Breast epithelium (tissue), 2 donors: ENCODE data around the genes HIRA, C22orf39, CDC45, TBX1 and GNB1L.

GRCh38 chr22:19178900-19179788 lies 608 bp upstream of the SLC25A1 start:
- PRO-cap, result bidirectional peak, plus-strand start at chr22:19179024, minus-strand start at chr22:19178736
- RAMPAGE, long total RNA, 2 experiments, result no peak in any of the 2 experiments

- PRO-cap, result no peak
- RAMPAGE, long total RNA, 2 experiments, result no peak in any of the 2 experiments
These were observed 32.1 kb downstream of the CLTCL1 start for GRCh38 chr22:19259409-19259920.

DNA sequence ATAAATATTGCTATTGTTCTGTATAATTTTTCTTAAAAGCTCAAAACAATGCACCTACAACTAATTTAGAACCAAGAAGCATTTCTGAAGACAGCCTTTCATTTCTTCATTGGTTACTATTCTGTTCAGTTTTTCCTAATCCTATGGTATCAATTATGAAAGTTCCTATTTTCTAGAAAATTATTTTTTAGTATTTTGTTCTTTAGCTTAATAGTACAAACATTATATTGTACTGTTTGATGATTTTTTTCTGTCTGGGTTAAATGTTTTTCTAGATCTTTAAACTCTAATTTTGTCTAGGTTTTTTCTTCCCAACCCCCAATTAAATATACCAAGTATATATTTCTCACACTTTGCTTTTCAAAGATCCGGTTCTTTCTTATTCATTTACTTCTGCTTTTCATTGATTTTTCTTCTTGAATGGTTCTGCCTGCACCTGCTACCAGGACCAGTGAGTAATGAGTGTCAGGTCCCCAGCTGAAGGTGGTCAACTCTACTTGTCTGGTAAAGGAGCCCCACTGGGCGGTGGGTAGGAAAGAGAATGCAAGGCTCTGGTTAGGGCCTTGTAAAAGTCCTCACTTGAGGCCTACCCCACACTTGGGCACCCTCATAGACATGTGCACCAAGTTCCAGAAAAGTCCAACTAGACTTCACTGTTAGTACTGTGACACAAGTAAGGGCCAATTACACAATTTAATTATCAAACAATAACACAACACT lies 27.6 kb downstream of the HIRA start:
- PRO-cap, result no peak
- RAMPAGE, long total RNA, 2 experiments, result no peak in any of the 2 experiments

GRCh38 chr22:19431563-19432632 lies at the start of gene HIRA:
HIRA (minus strand) TSS chr22:19431733.
- PRO-cap, result bidirectional peak, plus-strand start at chr22:19431857, minus-strand start at chr22:19431745; bidirectional peak, plus-strand start at chr22:19432549, minus-strand start at chr22:19432402
- RAMPAGE, long total RNA, 2 experiments, result start-site peak on the plus strand in 1 of 2 experiments, at chr22:19432534-19432548 at its widest, 250 reads per replicate

DNA sequence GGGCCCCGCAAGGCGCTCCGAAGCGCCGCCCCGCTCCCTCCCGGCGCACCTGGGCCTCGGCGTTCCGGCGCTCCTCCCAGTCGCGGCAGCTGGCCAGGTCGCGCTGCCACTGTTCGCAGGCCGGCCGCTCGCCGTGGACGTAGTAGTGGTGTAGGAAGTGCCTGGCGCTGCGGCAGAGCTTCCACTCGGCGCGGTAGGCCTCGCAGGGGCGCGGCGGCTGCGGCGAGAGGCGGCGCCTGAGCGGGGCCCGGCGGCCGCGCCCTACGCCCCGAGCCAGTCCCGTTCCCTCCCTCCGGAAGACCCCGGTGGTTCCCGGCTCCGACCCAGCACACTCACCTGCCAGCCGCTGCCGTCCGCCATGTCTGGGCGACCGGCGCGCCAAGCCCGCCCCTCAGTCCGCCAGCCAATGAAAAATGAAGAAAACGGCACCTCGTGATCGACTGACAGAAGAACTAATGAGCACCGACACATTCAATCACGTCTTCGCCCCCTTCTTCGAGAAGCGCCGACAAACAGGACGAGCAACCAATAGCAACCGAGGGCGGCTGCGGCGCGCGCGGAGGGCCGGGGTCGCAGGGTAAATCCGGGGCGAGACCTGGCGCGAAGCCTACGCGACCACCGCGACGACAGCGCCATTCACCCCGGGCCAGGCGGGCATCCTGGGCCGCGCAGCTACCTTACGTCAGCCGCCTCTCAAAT lies at the start of gene C22orf39:
TSS of gene C22orf39 (minus strand) at position 383 of the 699 bp plus-strand sequence.
- PRO-cap, result bidirectional peak, plus-strand start at position 528 of the sequence, minus-strand start at position 393 of the sequence
- RAMPAGE, long total RNA, 2 experiments, result start-site peak on the minus strand in 1 of 2 experiments, centred at positions 163 to 372 of the sequence, 14 to 159 reads per replicate

- PRO-cap, result no peak
- RAMPAGE, long total RNA, 2 experiments, result no peak in any of the 2 experiments
These were observed 827 bp downstream of the UFD1 start for GRCh38 chr22:19477985-19478746.

GRCh38 chr22:19479534-19480712 lies at the start of gene CDC45:
CDC45 (plus strand) TSS chr22:19479920.
- PRO-cap, result no peak
- RAMPAGE, long total RNA, 2 experiments, result no peak in any of the 2 experiments

- PRO-cap, result no peak
- RAMPAGE, long total RNA, 2 experiments, result no peak in any of the 2 experiments
These were observed 4.2 kb downstream of the CLDN5 start for GRCh38 chr22:19519625-19520710.

- PRO-cap, result no peak
- RAMPAGE, long total RNA, 2 experiments, result no peak in any of the 2 experiments
These were observed 74.1 kb upstream of the CLDN5 start for GRCh38 chr22:19598067-19598975.

GRCh38 chr22:19604827-19605221 lies 80.6 kb upstream of the CLDN5 start:
- PRO-cap, result no peak
- RAMPAGE, long total RNA, 2 experiments, result no peak in any of the 2 experiments

DNA sequence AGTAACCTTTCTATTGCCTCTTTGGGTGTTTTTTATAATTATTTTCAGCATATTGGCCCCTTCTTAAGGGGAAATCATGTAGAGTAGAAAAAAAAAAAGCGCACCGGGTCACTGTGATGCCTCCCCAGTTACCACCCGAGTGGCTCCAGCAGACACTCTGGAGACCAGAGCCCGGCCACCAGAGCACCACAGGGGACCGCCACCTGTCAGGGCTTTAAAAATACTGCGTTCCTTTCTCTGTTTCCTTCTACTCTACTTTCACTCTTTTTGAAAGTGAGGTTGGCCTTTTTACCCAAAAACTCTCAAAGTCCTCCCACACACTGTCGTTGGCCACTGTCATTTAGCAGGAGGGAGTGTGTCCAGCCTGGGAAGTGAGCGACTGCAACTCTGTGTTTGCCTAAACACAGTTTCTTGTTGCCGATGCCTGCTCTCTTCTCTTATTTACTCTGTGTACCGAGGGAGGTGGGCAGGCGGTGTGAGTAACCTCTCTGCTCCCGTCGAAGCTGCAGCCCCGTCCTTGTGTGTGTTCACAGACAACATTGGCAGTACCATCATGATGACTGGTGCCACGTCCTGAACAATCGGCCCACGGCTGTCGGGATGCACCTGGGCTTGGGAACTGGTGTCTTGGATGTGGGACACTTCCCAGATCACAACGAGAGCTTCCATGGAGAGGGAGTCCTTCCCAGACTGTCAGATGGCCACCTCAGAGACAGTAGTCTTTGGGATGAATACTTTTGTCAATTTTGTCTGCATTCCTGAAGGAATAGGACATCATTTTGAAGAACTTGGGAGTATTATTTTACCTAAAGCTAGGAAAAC lies 90.9 kb upstream of the CLDN5 start:
- PRO-cap, result no peak
- RAMPAGE, long total RNA, 2 experiments, result no peak in any of the 2 experiments

DNA sequence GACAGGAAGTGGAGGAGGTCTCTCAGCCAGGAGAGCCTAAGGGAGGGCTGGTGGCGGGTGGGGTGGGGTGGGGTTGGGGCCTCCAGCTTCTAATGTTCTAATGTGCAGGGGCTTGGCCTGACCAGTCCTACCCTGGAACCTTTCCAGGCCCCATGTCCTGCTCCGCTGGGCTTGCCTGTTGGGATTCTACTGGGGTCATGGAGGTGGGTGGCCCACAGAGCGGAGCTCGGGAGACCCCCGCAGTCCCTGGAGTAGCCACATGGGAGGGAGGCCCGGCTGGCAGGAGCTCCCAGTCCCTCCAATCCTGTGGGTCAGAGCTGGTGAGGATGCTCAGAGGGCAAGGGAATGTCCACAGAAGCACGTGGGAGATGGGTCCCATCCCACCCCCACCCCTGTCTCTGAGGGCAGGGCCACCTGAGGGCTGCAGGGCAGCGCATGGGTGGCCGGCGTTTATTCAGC lies 2.9 kb downstream of the SEPTIN5 start:
- PRO-cap, result no peak
- RAMPAGE, long total RNA, 2 experiments, result no peak in any of the 2 experiments

DNA sequence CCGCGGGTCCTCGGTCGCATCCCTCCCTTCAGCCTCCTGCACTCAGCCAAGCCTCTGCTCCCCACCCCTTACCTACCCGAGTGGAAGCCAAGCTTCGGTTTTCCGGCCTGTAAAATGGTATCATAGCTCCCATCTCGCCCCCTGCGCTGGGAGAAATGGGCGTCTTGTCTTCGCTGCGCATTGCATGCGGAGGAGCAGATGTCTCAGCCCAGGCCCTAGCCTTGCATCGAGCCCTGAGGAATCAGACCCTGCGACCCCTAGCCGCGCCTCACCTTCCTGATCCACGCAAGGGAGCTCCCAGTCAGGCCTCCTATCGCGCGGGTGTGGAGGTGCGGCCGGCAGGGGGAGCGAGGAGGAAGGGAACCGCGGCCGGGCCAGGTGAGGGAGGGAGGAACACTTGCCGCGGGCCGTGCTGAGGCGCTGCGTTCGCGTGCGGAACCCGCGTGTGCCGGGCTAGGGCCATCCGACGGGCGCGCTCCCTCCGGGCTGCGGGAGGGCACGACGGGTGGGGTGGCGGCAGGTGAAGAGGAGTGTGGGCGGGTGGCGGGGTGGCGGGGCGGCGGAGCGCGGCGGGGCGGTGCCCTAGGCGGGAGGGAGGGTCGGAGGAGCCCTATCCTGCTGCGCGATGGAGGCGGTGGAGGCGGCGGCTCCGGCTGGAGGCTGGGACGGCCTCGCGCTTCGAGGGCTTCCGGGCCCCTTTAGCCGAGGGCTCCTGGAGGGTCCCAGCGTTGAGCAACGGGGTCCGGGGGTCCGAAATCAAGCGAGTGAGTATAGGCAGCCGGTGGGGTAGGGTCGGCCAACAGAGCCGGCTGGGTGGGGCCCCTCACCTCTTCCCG lies 4.0 kb upstream of the TBX1 start:
- PRO-cap, result no peak
- RAMPAGE, long total RNA, 2 experiments, result no peak in any of the 2 experiments

DNA sequence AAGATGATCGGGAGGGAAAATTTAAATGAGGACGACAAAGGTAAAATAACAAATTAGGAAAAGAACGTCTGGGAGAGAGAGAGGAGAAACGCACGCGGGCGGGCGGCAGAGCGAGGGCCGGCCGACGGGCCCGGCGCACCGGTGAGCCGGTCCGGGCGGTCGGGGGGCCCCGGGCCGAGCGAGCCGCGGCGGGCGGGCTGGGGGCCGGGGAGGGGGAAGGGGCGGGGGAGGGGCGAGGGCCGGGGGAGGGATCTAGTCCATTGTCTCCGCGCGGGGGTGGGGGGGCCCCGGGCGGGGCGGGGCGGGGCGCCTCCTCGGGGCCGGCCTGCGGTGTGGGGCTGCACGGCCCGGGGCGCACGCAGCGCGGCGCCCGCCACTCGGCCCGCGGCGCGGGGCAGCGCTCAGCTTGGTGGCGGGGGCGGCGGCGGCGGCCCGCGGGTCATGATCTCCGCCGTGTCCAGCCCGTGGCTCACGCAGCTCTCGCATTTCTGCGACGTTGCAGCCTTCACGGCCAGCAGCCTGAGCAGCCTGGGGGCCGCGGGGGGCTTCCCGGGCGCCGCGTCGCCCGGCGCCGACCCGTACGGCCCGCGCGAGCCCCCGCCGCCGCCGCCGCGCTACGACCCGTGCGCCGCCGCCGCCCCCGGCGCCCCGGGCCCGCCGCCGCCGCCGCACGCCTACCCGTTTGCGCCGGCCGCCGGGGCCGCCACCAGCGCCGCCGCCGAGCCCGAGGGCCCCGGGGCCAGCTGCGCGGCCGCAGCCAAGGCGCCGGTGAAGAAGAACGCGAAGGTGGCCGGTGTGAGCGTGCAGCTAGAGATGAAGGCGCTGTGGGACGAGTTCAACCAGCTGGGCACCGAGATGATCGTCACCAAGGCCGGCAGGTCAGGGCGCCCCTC lies at the start of gene TBX1:
TSS of gene TBX1 (plus strand) at position 376 of the 893 bp plus-strand sequence.
- PRO-cap, result unidirectional peak, plus-strand start at position 385 of the sequence
- RAMPAGE, long total RNA, 2 experiments, result no peak in any of the 2 experiments

- PRO-cap, result bidirectional peak, plus-strand start at chr22:19855033, minus-strand start at chr22:19854825
- RAMPAGE, long total RNA, 2 experiments, result start-site peak on the minus strand in 1 of 2 experiments, at chr22:19854811-19854828 at its widest, 91 reads per replicate
These were observed at the start of gene GNB1L for GRCh38 chr22:19854730-19855721. GNB1L (minus strand) TSS chr22:19854874.

- PRO-cap, result no peak
- RAMPAGE, long total RNA, 2 experiments, result no peak in any of the 2 experiments
These were observed 481 bp upstream of the COMT start for GRCh38 chr22:19940974-19941608.

DNA sequence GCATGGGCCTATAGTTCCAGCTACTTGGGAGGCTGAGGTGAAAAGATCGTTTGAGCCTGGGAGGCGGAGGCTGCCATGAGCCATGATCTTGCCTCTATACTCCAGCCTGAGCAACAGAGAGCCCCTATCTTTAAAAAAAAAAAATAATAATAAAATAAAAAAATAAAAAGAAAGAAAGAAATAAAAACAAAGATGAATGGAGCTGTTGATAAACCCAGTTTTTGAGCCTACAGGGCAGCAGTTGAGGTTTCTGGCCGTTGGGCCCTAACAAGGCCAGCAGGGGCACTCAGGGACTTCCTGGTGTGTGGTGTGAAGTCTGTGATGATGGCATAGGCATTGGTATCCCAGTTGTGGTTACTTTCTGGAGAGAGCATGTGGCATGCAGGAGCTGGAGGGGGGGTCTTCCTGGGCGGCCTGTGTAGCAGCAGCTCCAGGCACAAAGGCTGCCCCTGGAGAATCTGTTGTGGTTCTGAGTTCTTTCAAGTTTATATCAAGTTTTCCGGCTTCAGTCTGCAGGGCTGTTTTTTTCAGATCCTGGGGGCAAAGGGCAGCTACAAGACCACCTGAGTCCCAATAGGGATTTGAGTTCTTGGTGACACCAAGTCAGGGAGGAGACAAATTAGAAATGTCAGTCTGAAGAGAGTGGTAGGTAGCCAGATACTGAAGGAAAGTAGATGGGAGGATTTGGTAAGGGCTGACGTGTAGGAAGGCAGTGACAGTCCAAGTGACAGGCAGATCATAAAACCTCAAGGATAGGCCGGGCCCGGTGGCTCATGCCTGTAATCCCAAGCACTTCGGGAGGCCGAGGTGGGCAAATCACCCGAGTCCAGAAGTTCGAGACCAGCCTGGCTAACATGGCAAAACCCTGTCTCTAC lies 2.1 kb upstream of the TXNRD2 start:
- PRO-cap, result no peak
- RAMPAGE, long total RNA, 2 experiments, result no peak in any of the 2 experiments

GRCh38 chr22:19986856-19987637 lies 29.6 kb downstream of the ARVCF start:
- PRO-cap, result unidirectional peak, minus-strand start at chr22:19987175
- RAMPAGE, long total RNA, 2 experiments, result no peak in any of the 2 experiments

GRCh38 chr22:20017107-20017404 lies 433 bp upstream of the ARVCF start:
- PRO-cap, result no peak
- RAMPAGE, long total RNA, 2 experiments, result no peak in any of the 2 experiments

DNA sequence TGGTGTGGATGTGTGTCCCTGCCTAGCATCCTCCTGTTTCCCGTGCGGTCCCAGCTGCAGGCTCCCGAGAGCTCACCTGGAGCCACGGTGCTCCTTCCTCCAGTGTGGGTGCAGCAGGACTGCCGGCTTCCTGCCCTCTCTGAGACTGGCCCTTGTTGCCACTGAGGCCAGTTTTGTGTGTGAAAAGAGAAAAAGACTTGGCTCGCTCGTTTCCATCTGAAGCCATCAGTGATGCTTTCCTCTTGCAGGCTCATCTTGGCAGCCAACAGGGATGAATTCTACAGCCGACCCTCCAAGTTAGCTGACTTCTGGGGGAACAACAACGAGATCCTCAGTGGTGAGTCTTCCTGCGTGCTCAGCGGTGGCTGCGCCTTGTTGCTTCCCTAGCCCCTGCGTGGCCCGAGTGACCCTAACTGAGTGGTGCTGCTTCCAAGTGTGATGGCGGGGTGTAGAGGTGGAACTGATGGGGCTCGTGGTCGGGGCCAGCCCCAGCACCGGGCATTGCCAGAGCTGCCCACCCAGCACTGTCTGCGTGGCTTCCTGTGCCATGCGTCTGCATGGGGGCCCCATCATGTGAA lies 22.3 kb downstream of the TANGO2 start:
- PRO-cap, result no peak
- RAMPAGE, long total RNA, 2 experiments, result start-site peak on the plus strand in 1 of 2 experiments, centred at position 179 of the sequence, 6 reads per replicate